Frontal cortex (tissue), 2 donors: ENCODE measurements around a stretch of chr12.

DNA sequence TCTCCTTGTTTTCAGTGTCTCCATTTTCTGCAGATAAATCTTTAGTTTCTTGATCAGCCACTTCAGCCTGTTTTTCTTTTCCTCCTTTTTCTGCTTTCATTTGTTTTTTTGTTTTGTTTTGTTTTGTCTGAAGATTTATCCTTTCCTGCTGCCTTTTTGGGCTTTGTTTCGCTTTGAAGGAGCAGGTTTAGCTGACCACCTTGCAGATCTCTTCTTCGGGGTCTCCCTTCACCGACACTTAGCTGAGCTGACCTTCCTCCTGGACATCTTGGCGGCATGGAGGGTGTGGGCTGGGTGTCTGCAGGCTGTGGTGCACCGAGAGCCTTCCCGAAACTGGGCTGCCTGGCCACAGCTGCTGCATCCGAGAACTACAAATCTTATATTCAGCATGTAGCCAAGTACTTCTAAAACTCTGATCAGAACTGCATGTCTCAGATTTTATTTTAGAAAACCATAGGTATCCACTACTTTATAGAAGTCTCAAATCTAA, 84.8 kb downstream of the PPFIBP1 start:
- RAMPAGE, long total RNA: no peak

- RAMPAGE, long total RNA: no peak
Measured at GRCh38 chr12:27781505-27781985, 1.5 kb upstream of the MANSC4 start.

GRCh38 chr12:28204536-28205273, 14.4 kb downstream of the CCDC91 start:
- RAMPAGE, long total RNA: no peak

DNA sequence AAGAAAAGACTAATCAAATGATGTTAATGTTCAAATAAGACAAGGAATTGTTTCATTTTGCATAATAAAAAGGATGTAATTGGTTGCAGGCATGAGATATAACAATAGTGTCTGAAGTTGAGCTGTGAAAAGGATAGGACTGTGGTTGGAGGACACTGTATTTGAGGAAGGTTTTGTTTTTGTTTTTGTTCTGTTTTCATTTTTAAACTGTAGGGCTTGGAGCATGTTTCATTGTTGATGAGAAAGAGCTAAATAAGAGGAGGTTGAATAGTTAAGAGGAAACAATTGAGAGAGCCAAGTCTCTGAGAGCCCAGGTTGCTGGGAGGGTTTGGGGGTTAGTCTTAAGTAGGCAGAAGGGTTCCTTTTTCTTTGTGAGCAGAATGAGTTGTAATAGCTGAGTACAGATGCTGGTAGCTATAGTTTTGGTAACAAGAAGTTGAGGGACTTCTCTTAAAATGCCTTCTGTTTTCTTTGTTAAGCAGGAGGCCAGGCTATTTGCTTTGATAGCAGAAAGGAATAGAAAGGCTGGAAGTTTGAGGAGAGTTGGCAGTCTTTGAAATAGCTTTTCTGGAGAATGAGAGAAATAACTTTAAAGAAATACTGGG, 58.4 kb downstream of the CCDC91 start:
- RAMPAGE, long total RNA: no peak

DNA sequence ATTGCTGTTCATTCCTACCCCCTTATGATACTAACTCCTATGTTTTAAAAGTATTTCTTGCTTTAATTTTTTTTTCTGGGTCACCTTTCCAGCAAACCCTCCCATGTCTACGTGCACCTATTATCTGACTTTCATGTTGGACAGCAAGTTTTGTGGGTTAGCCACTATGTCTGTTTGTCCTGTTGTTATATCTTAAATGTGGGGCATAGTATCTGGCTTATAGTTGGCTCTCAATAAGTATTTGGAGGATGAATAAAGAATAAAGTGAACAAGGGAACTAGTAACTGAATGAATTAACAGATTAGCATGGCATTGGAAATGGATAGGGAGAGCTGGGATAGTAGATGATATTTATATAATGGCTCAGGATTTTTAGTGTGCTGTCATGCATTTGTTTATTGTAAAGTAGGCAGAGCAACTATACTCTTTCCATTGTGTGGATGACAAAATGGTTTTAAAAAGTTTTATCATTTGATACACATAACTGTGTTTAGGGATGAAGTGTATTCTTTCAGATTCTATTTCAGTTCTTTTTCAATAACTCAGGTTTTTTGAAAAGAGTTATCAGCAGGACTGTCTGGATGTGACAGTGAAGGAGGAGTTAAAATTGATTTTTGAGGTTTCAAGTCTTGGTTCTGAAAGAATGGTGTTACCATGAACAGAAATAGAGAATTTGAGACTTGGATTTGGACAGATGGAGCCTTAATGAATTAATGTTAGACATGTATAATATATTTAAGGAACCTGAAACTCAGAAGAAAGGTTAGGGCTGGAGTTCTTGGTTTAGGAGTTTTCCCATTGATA, 70.5 kb downstream of the CCDC91 start:
- RAMPAGE, long total RNA: no peak

- RAMPAGE, long total RNA: no peak
Measured at GRCh38 chr12:28770313-28770811, 378.7 kb upstream of the FAR2 start.

GRCh38 chr12:29208166-29208495, 59.1 kb downstream of the FAR2 start:
- RAMPAGE, long total RNA: no peak

GRCh38 chr12:29505087-29505950, 7.8 kb upstream of the OVCH1 start:
- RAMPAGE, long total RNA: no peak

GRCh38 chr12:29561934-29562710, 64.6 kb upstream of the OVCH1 start:
- RAMPAGE, long total RNA: no peak

- RAMPAGE, long total RNA: no peak
Measured at GRCh38 chr12:30791075-30791338, 36.3 kb upstream of the CAPRIN2 start.

DNA sequence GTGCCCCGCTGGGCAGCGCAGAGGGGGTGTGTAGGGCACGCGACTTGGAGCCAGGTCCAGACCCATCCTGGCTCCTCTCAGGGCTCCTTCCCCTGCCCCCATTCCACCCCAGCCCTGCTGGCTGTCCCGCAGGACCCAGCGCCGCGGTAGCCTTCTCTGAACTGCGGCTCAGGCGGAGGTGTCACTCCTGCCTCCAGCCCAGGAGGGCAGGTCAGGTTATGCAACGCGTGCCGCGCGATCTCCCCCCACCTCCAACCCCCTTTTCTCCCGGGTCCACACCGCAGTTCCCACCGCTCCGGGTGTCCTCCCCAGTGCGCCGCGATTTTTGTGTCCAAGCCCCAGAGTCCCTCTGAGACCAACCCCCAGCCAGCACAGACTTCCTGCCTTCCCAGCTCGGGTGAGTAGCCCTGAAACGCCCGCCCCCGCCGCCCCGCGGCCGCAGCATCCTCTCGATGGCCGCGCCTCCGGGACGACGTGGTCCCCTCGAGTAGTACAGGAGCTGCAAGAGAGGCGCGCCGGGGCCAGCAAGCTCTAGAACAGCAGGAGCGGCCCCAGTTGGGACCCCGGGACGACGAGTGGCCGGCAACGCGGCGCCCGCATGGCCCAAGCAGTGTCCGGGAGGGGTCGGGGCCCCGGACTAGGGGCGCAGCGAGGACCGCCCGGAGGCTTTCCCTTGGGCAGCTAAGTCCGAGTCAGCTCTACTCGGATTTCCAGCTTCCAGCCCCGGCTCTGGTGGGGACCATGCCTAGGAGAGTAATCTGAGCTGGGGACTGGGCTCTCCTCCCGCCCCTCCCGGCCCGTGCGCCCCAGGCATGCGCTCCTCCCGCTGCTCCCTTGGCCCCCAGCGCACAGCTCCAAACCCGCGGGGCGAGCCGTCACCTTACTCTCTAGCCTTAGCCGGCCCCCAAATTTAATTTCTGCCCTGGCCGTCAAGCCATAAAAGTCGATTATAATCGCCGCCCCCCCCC, 41.4 kb upstream of the CAPRIN2 start:
- RAMPAGE, long total RNA: no peak

- RAMPAGE, long total RNA: no peak
Measured at GRCh38 chr12:30822308-30823513, 68.0 kb upstream of the CAPRIN2 start.

DNA sequence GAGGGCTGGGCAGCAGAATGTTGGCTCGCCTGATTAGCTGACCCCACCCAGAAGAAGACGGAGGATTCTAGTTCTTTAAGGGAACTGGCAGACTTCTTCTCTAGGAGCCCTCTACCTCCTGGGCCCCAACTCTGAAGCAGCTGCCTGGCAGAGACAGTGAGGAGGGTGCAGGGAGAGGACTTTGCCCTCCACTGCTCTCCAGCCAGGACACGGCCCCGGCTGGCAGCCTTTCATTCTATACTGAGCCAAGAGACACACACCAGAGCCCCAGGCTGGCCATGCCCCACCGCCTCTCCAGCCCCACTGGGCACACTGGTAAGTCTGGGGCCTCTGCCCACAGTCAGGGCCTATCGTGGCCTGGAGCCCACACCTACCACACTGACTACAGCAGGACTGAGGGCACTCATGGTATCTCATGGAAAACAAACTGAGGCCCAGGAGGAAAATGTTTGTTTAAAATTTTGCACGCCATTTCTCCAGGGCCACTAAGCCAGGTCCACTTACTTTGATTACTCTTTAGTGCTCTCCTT, 96.5 kb downstream of the SINHCAF start:
- RAMPAGE, long total RNA: no peak

GRCh38 chr12:31321888-31322447, 4.0 kb downstream of the SINHCAF start:
- RAMPAGE, long total RNA: no peak

- RAMPAGE, long total RNA: no peak
Measured at GRCh38 chr12:31744369-31745033, 15.7 kb upstream of the AMN1 start.

- RAMPAGE, long total RNA: no peak
Measured at GRCh38 chr12:31876560-31877055, 82.6 kb upstream of the RESF1 start.

DNA sequence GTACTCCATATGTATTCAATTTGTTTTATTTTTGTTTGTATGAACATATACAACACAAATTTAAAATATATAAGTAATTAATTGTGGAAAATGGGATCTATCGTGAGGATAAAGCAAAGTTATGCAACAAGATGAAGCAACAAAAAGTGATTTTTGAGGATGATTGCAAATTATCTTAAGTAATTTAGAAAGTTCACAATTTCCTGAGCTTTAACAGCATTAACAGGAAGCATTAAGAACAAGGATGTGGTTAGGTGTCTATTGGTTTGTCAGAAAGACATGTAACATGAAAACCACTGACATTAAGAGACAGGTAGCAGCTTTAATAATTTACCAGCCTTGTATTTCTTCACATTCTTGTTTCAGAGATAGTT, 68.7 kb upstream of the RESF1 start:
- RAMPAGE, long total RNA: no peak

DNA sequence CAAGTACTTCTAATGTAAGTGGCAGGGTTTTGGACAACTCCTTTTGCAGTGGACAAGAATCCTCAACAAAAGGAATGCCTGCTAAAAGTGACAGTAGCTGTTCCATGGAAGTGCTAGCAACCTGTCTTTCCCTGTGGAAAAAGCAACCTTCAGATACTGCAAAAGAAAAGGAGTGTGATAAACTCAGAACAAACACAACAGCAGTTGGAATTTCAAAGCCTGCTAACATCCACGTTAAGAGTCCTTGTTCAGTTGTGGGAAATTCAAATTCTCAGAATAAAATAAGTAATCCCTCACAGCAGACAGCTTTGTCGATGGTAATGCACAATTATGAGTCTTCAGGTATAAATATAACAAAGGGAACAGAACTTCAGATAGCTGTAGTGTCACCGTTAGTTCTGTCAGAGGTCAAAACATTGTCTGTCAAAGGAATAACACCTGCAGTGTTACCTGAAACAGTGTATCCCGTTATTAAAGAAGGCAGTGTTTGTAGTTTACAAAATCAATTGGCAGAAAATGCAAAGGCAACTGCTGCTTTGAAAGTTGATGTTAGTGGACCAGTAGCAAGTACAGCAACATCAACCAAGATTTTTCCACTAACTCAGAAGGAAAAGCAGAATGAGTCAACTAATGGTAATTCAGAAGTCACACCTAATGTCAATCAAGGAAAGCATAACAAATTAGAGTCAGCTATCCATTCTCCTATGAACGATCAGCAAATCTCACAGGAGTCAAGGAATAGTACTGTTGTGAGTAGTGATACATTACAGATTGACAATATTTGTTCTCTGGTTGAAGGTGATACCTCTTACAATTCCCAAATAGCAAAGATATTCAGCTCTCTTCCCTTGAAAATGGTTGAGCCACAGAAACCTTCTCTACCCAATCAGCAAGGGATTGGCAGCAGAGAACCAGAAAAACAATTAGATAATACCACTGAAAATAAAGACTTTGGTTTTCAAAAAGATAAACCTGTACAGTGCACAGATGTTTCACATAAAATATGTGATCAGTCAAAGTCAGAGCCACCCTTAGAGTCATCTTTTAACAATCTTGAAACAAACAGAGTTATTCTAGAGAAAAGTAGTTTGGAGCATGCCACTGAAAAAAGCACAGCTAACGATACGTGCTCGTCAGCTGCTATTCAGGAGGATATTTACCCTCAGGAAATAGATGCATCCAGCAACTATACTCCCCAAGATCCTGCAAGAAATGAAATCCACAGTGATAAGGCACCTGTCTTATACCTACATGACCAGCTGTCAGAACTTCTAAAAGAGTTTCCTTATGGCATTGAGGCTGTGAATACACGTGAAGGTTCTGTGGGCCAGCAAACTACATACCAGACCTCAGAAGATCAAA, 24.1 kb downstream of the RESF1 start:
- RAMPAGE, long total RNA: no peak

DNA sequence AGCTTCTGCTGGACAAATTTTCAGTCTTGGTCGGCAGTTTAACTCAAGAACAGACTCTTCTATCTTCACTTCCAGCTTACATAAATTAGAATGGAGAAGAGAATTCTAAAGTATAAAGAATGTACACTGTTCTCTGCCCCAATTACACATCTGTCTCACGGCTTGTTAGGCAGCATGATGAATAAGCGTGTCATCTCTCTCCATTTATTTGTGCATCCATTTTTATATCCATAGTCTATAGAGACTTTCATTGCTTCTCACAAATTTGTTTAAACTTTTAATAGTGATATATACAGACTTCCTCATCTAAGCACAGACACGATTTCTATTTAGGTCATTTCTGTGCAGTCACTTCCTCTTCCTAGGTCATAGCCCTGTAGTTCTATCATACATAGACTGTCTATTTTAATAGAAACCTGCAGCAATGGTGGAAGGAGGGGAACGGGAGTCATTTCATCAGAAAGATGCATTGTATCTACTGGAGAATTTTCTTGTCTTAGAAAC, 133.5 kb upstream of the FGD4 start:
- RAMPAGE, long total RNA: no peak

DNA sequence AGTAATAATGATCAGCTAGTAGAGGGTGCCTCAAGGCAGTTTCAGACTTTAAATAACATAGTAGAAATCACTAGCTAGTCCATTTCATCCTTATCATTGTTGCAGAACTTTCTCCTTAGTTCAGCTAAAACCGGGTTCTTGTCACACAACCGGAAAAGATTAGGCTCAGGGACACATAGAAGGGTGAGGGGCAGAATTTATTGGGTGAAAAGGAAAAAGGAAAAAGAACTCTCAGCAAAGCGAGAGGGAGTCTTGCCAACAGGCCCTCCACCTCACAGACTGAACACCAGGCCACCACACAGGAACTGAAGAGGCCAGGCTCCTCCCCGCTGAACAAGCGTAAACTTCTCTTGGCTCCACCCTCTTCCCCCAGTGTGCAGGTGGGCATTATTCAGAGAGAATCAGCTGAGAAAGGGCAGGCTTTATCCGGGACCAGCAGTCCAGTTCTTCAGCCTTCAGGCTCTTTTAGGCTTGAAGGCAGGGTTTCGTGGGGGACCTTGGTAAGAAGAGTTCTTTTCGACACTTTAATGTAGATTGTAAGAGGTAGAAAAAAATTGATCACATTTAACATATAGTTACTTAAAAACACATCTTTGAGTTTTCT, 125.6 kb upstream of the FGD4 start:
- RAMPAGE, long total RNA: no peak